AG04449 (cell line): ENCODE results near the genes CLDN8, KRTAP6-1 and URB1.

DNA sequence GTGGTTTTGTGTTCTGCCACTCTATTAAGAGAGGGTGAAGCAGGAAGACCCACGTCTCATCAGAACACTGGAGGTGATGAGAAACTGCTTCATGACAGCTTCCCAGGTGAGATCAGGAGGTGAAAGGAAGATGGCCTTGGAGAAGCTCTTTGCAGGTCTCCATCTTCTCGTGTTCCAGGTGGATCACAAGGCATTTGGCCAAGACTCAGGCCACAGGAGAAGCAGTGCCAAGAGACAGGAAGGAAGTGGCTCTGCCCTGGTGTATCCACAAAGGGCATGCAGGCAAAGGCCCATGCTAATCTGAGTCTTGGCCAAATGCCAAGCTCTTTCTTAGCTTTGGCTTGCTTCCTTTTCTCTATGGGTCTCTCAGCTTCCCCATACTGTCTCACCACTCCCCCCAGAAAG lies 5.6 kb upstream of the CCT8 start:
- RRBS = no CpG with 5 or more reads among the region's 2 CpGs

- RRBS = no CpG with 5 or more reads among the region's 6 CpGs
Measured at GRCh38 chr21:29159318-29159914, 29.0 kb downstream of the MAP3K7CL start.

DNA sequence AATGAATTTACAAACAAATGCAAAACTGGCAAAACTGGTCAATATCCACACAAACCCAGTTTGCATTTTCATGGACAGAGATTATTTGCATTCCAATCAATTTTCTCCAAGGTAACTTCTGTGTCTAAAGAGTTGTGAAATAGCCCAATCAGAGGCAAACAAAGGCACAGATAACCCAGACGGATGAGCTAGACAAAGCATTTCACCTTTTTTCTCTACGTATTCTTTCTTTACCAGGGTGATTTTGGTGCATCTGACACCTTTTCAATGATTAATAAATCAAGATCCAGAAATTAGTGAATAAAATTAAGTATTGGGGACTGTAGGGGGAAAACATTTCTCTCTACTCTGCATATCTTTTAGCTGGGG lies 64.0 kb downstream of the MAP3K7CL start:
- RRBS = no CpG with 5 or more reads among the region's 2 CpGs

DNA sequence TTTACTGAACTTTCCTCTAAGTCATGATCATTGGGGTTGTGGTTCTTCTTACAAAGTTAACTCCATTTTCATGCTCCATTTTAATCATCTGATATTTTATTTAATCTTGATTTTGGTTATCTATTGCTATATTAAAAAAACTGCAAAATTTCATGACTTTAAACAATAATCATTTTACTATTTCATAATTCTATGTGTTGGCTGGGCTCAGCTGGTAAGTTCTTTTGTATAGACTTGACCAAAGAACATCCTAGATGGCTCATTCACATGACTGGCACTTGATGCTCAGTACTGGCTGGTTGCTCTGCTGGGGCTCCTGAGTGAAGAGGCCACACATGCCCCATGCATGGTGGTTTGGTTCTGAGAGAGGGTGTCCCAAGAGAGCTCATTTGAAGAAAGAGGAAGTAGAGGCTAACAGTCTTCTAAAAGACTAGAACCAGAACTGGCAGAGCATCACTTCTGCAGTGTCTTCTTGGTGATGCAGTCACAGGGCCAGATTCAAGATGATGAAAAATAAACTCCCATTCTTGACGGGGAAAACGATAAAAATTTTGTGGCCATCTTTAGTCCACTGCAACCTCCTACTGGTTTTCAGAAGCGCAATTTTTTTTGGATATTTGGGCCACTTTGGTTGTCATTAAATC lies 5.3 kb upstream of the BACH1 start:
- RRBS = no CpG with 5 or more reads among the region's 3 CpGs

DNA sequence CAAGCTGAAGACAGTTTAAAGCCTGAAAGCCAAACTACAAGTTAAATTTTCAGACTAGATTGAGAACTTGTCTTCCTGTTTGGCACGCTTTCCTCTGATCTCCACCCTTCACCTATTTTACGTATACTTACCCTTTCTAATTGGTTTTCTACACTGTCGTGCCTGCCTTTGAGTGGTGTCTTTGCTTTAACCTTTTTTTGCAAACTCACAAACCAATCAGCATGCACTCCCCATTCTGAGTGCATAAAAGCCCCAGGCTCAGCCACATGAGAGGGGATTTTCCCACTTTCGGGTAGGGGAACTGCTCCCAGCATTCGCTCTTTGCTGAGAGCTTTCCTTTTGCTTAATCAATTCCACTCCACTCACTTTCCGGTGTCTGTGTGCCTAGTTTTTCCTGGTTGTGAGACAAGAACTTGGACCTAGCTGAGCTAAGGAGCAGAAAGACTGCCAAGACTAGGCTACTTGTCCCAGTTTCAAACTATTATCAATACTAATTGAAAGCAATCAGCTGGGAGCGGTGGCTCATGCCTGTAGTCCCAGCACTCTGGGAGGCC lies 3.4 kb upstream of the BACH1 start:
- RRBS = no CpG with 5 or more reads among the region's 7 CpGs

DNA sequence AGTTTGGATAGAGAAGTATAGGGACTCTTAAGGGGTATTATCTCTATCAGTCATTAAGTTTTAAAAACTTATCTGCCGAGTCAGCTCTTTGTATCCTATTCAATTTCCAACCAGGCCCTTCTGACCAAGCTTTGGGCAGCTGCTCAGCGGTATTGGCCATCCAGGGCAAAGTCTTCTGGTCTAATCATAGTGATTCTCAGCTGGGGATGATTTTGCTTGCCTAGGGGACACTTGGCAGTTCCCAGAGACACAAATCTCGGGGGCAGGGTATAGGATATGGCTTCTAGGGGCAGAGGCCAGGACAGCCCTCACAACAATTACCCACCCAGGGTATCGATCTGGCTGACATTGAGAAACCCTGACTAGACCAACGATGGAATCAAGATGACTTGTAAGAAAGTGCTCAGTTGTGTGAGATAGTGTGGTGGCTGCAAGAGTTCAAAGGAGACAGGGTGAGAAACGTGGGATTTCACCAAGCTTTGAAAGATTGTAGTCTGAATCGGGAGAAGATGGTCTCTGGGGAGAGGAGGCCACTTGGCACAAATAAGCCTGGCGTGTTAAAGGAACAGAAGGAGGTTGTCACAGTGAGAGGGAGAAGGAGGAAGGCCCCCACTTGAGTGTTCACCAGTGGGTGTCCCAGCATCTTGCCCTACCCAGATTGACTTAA lies 47.8 kb downstream of the BACH1 start:
- RRBS = no CpG with 5 or more reads among the region's 8 CpGs

- RRBS = no CpG with 5 or more reads among the region's 6 CpGs
Measured at GRCh38 chr21:29434049-29434435, 135.3 kb downstream of the BACH1 start.

- RRBS = no CpG with 5 or more reads among the region's 6 CpGs
Measured at GRCh38 chr21:29449292-29450035, 150.7 kb downstream of the BACH1 start.

- RRBS = no CpG with 5 or more reads among the region's 14 CpGs
Measured at GRCh38 chr21:30215576-30216641, at the start of gene CLDN8. TSS of gene CLDN8 (minus strand) at chr21:30216097.

DNA sequence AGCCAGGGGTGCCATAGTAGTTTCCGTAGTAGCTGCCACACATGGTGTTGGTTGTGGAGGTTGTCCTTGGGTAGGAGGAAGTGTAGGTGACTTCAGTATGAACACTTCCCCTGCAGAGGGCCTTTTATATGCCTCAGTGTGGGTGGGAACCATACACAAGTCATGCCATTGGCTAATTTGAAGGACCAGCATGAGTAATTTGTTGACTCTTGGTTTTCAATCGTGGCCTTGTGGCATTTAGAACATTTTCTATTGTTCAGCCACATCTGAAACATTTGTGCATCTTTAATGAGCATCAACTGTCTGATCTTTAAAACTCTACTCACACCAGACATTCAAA lies at the start of gene KRTAP6-1:
Gene KRTAP6-1, minus strand, starts transcription at position 69 of the 340 bp plus-strand sequence.
- RRBS = no CpG with 5 or more reads among the region's 2 CpGs

GRCh38 chr21:31268037-31268422 lies 76.0 kb downstream of the TIAM1 start:
- RRBS = no CpG with 5 or more reads among the region's 6 CpGs

DNA sequence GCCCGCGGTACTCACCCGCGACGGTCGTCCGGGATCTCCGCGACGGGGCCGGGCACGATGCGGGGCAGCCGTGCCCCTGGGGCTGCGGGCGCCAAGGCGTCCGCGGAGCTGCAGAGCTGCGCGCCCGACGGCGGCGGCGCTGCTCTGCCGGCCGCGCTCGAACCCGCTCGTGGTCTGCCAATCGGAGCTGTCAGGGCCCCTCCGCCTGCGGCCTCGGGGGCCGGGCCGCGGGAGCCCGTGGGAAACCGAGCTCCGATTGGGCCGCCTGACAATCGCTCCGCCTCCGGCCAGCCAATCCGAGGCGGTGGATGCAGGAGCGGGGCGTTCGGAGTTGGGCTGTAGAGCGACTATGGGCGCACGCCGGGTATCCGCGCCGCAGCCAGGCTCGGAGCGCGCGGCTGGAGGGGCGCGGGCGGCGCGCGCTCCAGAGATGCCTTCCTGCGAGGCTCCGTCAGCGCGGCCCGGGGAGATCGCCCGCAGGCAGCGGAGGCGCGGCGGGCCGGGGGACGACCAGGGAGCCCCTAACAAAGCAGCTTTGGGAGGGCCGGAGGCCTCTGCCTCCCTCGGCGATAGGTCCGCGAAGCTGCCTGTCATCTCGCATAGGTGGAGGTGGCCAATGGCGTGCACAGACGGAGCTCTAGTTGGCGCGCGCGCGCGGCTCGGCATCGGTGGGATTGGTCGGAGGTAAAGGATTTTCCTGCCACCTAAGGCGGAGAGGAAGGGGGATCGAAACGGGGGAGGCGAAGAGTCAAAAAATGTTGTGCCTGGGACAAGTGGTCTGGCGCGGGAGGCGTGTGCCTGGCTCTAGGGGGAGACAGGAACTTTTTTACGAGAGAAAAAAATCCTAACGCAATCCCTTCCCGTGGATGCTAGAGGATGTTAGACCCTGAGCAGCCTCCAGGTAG lies 100.3 kb upstream of the SOD1 start:
- RRBS = under 1% methylated on average over 65 of the region's 108 CpGs

DNA sequence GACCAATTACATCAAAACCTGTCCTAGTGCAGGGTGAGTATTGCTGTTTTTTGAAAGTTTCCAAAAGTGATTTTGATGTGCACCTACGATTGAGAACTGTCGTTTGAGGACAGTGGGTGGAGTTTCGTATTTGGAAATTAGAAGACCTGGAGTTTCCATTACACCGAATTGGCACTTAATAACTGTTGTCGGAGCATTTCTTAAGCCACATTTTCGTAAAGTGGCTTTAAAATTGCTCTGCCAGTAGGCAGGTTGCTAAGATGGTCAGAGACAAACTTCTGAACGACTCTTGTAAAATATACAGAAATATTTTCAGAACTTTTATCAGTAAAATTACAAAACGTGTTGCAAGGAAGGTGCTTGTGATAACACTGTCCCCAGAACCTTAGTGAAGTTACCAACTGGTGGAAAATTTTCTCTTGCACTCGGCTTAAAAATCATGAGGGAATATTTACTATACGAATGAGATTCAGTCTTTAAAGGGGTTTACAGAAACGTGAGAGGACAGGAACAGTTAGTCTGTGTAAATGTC lies 1.2 kb downstream of the SOD1 start:
- RRBS = no CpG with 5 or more reads among the region's 11 CpGs

GRCh38 chr21:31670801-31671761 lies 11.6 kb downstream of the SOD1 start:
- RRBS = no CpG with 5 or more reads among the region's 18 CpGs

GRCh38 chr21:31728101-31728726 lies 3.7 kb downstream of the SCAF4 start:
- RRBS = no CpG with 5 or more reads among the region's 3 CpGs

GRCh38 chr21:32256750-32257234 lies 22.1 kb downstream of the MIS18A start:
- RRBS = no CpG with 5 or more reads among the region's 6 CpGs

DNA sequence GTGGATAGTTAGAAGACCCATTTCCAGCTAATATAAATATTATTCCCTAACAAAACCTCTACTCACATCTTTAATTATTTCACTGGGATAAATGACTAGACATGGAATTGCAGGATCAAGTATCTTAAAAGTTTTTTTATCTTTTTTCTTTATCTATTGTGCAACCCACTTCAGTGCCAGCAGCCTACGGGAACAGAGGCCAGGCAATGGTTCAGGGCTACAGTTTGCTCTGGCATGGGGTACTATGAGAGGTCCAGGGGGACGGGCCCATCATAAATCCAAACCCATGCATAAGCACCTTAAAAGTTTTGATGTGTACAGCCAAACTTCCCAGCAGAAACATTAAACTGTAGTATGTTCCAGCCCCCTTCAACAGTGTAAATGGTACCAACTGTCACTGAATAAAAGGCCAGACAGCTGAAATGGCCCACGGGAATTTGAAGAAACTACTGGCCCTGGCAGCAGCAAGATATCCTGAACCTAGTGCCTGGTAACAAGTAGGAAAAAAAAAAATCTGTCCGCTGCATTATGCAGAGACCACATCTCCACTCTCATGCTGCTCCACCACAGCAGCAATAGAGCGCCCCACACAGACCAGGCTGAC lies 15.7 kb downstream of the URB1 start:
- RRBS = no CpG with 5 or more reads among the region's 5 CpGs

DNA sequence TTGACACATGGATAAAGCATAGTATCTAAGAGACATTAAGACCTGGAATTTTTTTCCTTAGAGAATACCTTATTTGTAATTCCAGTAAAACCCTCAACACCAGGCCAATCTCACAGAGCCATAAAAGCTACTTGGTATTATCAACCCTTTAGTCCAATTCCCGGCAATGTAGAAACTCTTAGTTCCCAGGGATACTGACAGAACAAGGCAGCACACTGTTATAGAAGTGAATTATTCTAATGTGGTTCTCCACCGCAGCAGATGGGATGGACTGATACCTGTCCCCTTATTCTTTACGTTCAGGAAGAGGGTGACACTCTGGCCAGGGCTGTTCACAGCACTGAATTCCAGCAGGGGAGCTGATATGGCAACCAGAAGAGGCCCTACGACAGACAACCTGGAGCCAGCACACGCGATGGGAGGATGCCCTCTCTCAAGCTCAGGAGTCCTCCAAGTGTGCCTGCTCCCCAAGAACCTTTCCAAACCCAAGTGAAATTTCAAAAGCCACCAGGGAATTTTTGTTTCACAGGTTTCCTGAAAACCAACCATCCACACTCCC lies 10.4 kb downstream of the URB1 start:
- RRBS = no CpG with 5 or more reads among the region's 6 CpGs

DNA sequence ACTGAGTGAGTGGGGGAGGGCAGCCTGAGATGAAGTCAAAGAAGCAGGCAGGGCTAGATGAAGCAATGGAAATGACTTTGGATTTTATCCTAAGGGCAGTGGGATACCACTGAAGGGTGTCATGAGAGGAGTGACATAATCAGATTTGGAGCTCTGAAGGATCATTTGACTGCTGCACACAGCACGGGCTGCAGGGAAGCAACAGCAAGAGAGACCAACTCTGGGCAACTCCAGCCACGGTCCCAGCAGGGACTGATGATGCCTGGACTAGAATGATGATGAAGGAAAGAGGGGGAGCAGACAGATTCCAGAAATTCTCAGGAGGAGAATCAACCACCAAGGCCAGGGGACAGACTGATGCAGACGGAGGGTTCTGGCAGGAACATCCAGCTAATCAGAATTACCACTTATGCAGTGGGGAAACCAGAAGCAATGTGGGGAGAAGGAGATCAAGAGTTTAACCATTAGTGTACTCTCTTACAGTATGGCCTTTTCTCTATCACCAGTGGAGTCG lies 3.5 kb downstream of the URB1 start:
- RRBS = no CpG with 5 or more reads among the region's 4 CpGs

DNA sequence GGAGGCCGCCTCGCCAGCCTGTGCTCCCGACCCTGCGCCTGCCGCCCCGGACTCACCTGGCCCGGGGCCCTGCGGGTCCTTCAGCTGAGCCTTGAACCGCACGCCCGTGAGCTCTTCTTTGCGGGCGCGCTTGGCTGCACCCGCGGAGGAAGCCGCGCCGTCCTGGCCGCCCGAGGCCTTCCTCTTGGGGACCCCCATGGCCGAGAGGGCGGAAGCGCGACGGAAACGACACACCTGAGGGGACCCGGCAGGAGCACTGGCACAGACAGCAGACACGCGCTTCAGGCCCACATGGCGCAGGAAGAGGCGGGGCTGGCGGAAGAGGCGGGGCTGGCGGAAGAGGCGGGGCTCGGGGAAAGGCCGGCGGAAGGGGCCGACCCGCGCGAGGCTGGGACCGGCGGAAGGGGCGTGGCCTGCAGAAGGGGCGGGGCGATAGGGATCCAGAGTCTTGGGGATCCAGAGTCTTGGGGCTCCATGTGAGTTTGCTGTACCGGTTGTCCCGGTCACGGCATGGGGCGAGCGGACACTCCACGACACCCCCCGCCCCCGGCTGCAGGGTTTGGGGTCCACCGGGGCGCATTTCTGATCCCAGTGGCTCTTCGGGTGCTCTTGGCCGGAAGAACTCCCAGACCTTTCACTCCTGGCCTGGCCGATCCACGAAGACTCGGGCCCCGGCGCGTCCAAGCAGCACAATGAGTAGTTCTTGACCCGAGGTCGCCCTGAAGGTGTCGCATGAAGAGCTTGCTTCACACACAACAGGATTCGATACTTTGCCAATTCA lies at the start of gene URB1:
Gene URB1, minus strand, starts transcription at position 300 of the 781 bp plus-strand sequence.
- RRBS = 3% methylated on average over 33 of the region's 70 CpGs